ENCODE results near the genes OR2M2, OR2T33, OR2M7, OR14C36 and OR2T11.

- RRBS, result no CpG with 5 or more reads among the region's 3 CpGs
Measured at GRCh38 chr1:248174549-248175105, at the start of gene OR2M2. OR2M2 (plus strand) TSS chr1:248174821.

GRCh38 chr1:248277858-248278270, at the start of gene OR2T33:
OR2T33 (minus strand) TSS chr1:248277976.
- RRBS, result no CpG with 5 or more reads among the region's 1 CpG

GRCh38 chr1:248324391-248325009, at the start of gene OR2M7:
OR2M7 (minus strand) TSS chr1:248324568.
- RRBS, result no CpG with 5 or more reads among the region's 1 CpG

GRCh38 chr1:248348563-248348896, at the start of gene OR14C36:
OR14C36 (plus strand) TSS chr1:248348775.
- RRBS, result no CpG with 5 or more reads among the region's 4 CpGs

- RRBS, result no CpG with 5 or more reads among the region's 1 CpG
Measured at GRCh38 chr1:248634955-248635341, at the start of gene OR2T11. OR2T11 (minus strand) TSS chr1:248635091.

DNA sequence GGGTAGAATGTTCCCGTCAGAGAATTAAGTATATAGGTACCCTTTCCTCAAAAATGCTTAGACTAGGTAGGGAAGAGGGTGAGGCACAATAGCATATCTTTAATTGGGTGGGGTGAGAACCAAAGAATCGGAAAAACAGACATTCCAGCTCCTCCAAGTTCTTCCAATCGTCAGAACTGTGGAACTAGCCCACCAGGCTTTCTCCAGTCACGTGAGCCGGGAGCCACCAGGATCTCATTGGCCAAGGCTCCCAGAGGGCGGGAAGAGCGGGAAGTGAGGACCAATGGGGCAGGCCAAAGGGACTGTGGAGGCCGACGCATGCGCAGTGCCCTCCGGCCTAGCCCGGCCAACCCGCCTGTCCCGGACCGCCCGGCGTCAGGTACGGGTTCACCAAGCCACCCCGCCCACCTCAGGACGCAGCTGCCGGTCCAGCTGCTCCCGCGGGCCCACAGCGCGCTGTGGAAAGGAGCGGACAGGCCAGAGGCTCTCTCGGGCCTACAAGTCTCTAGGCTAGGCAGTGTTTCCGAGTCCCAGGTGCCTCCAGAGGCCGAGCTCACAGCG, 36.2 kb upstream of the OR2T27 start:
- RRBS, result 75% methylated on average over 6 of the region's 30 CpGs

DNA sequence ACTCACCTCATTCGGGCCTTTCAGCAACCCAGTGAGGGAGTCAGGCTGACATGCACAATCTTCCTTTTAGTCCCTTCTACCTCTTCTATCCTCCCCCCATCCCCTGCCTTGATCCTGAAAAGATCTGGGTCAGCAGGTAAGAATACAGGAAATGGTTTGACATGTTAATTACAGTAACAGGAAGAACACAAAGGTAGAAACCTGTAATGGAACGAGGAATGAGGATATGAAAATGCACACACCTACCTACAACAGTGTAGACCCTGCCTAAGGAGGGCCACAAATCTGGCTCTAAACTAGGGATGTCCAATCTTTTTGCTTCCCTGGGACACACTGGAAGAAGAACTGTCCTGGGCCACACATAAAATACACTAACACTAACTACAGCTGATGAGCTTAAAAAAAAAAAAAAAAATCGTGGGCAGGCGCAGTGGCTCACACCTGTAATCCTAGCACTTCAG, 6.7 kb downstream of the SH3BP5L start:
- RRBS, result no CpG with 5 or more reads among the region's 4 CpGs

Measured in BE2C (cell line).